Jejunum (tissue), 1 donor: ENCODE data around the gene PDGFA.

- PRO-cap: no peak
Measured at GRCh38 chr7:82035-82839, 110.1 kb upstream of the FAM20C start.

DNA sequence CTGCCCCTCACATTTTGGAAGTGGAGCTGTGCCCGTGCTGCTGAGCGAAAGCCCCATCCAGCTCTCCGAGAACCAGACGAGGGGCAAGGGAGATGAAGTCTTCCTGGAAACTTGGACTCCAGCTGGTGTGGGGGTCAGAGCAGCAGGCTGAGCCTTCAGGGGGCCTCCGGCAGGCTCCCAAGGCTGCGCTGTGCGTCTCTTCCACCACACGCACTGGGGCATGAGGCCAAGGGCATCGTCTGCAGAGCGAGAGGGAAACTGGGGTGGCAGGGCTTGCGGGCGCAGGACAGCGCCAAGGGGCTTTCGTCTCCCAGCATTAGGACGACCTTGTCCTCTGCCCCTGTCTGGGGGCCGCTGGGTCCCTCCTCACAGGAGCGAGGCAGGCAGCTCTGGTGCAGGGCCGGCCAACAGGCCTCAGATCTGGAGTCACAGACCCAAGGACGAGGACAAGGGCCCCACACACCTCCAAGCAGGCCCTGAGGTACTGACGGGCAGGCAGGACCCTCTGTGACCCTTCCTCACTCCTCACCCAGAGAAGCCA, 108.3 kb upstream of the FAM20C start:
- PRO-cap: no peak

DNA sequence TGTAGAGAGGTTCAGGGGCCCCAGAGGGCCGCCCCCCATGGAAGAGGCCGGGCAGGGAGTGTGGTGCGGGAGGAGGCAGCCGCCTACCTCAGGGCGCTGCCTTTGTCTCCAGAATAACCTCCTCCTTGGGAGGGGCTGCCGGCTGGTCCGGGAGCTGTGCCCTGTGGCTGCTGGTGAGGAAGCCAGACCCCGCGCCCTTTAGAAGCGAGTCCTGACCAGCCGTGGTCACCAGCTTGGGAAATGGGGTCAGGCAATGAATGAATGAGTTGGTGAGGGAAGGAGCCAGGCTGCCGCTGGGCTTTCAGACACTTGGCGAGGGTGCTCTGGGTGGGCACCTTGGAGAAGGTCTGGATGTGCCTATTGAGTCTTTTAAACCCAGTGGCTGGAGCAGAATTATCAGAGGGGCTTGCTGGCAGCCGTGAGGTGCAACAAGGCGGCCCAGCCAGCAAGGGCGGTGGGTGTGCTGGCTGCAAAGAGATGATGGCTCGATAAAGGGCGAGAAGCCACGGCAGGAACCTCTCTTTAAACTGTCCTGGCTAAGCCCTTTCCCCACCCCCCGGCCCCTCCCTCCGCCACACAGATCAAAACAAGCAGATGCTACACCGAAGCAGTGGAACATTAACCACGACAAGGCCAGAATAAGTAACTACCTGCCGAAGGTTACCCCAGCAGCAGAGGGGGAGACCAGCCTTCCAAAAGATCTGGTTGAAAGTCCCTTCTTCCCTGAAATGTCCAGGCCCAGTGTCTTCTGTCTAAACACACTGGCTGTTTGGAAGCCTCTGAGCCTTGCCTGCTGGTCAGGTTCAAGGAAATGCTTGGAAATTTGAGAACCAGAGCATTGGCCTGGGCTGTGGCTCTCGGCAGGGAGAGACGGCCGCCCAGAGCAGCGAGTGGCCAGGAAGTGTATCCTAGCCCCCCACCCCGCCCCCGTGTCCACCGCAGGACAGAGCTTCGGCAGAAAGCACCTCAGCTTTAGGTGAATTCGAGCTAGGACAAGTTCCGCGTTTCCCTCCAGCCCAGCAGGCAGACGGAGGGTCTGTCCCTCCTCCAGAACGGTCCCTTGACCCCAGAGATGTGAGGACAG, 1.8 kb downstream of the FAM20C start:
- PRO-cap: no peak

DNA sequence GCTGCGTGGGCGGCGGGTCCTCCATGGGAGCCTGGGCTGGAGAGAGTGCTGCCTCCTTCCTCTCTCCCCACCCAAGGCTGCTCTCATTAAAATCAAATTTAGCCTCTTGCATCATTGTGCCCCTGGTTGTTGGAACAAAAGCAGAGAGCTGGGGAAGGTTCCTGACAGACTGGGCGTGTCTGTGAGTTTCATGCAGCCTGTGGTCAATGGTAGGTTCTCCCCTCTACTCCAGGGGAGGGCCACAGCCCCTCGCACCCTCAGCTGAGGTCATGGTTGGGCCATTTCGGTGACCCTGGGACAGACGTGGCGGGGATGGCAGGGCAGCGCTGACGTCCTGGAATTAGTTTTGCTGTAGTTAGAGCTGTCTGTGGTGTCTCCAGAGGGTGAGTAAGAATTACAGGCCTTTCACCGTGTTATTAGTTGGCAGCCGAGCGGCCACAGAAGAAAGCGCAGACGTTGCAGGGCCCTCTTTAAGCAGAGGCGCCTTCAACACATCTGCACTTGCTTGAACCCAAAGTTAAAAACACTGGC, 2.6 kb downstream of the FAM20C start:
- PRO-cap: no peak

- PRO-cap: no peak
Measured at GRCh38 chr7:197668-197967, 5.2 kb downstream of the FAM20C start.

GRCh38 chr7:255644-256184, 34.3 kb upstream of the FOXL3 start:
- PRO-cap: no peak

- PRO-cap: no peak
Measured at GRCh38 chr7:266150-266572, 23.8 kb upstream of the FOXL3 start.

GRCh38 chr7:376159-376446, 86.1 kb downstream of the FOXL3 start:
- PRO-cap: no peak

- PRO-cap: bidirectional peak, plus-strand start at chr7:503878, minus-strand start at chr7:503658
Measured at GRCh38 chr7:503549-504179, 16.0 kb downstream of the PDGFA start.

- PRO-cap: unidirectional peak, plus-strand start at chr7:515950
Measured at GRCh38 chr7:515870-516089, 3.9 kb downstream of the PDGFA start.

DNA sequence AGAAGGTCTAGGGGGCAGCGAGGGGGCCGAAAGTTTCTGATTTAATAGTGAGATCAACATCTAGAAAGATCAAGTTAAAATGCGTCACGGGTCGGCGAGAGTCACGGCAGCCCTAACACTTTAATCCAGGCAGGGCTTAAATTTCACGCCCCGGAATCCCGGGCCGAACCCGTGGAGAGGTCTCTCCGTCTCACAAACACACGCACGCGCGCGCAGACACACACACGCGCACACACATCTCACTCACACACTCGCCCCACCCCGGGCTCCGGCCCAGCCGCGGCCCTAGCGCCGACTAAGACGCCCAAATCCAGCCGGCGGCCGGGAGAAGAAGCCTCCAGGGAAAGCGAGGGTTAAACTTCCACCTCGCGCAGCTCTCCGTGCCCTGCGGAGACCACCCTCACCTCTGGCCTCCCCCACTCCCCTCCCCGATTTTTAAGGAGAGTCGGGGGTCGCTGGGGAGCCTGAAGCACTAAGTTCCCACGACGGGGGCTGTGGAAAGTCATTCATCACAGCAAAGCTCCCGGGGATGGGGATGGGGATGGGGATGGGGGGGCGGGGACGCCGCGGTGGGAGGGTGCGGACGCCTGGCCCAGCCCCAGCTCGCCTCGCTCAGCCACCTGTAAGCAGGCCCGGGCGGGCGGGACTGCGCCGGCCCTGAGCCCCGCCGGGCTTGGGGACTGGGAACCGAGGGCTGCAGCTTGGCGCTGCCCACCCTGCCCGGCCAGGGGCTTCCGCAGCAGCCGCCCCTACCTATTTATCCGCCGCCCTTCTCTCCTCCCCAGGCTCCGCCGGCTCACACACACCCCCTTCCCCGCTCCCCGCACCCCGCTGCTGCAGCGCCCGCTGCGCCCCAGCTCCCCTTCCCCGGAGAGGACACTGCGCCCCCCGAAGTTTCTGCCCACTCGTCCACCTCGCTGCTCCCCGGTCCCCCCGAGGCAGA, 1.6 kb downstream of the PDGFA start:
- PRO-cap: bidirectional peak, plus-strand start at position 307 of the sequence, minus-strand start at position 212 of the sequence; bidirectional peak, plus-strand start at position 625 of the sequence, minus-strand start at position 531 of the sequence

GRCh38 chr7:519748-520562, at the start of gene PDGFA:
TSS of gene PDGFA (minus strand) at chr7:519846.
- PRO-cap: bidirectional peak, plus-strand start at chr7:519980, minus-strand start at chr7:519846; unidirectional peak, minus-strand start at chr7:520210; unidirectional peak, minus-strand start at chr7:520226

- PRO-cap: no peak
Measured at GRCh38 chr7:522697-523192, 3.1 kb upstream of the PDGFA start.

DNA sequence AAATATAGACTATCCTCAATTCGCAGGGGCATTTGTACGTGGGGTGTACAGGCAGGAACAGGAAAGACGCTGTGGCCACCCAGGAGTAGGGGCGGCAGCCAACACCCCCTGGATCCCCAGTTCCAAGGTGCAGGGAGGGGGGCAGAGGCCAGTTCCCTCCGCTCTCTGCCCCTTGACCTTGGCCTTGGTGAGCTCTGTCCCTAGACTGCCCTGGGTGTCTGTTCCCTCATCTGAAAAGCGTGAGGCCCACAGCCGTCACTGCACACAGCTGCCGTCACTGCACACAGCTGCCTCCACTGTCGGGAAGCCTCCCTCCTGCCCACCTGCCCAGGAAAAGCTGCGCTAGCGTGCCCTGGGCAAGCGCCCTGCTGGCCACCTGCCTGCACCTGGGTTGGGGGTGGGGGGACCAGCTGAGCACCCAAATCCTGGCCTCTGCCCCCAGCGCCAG, 3.7 kb upstream of the PDGFA start:
- PRO-cap: no peak

- PRO-cap: no peak
Measured at GRCh38 chr7:590636-591329, 71.1 kb upstream of the PDGFA start.

DNA sequence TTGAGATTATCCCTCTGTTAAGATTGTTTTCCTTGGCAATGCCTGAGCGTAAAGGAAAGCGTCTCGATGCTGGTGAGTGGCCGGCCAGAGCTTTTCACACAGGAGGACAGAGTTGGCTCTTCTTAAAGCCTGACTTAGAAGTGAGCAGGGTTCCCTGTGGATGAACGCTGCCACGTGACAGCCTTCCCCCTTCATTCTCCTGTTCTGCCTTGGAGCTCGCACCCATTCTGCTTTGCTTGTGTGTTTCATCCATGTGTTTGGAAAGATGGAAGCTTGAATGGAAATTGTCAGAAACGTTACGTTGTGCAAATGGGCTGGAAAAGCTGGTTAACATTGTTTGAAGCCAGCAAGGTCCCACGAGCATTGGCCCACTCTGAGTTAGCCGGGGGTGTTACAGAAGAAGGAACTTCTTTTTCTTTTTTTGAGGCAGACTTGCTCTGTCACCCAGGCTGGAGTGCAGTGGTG, 22.2 kb upstream of the PRKAR1B start:
- PRO-cap: no peak

DNA sequence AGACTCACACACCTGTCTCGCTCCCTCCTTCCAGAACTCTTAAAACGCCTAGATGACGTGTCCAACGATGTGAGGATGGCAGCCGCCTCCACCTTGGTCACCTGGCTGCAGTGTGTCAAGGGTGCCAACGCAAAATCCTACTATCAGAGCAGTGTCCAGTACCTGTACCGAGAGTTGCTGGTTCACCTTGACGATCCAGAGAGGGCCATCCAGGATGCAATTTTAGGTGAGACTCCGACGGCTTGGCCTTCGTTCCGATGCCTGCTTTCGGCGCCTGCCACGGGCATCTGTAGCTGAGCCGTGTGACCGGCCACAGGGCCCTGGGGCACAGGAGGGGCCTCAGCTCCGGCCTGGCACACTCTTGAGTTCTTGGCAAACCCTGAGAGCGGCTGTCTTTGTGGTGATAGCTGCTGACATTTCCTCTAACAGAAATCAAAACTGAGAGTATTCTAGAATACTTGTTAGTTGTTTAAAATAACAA, 52.3 kb upstream of the SUN1 start:
- PRO-cap: no peak

DNA sequence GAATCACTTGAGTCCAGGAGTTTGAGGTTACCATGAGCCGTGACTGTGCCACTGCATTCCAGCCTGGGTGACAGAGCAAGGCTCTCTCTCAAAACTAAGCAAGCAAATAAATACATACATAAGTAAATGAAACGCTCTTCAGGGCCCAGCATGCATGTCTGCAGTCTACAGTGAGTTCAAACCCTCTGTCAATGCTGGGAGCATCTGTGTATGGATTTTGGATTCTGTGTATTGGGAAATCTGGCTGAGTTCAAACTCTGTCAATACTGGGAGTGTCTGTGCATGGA, 19.7 kb upstream of the SUN1 start:
- PRO-cap: no peak

DNA sequence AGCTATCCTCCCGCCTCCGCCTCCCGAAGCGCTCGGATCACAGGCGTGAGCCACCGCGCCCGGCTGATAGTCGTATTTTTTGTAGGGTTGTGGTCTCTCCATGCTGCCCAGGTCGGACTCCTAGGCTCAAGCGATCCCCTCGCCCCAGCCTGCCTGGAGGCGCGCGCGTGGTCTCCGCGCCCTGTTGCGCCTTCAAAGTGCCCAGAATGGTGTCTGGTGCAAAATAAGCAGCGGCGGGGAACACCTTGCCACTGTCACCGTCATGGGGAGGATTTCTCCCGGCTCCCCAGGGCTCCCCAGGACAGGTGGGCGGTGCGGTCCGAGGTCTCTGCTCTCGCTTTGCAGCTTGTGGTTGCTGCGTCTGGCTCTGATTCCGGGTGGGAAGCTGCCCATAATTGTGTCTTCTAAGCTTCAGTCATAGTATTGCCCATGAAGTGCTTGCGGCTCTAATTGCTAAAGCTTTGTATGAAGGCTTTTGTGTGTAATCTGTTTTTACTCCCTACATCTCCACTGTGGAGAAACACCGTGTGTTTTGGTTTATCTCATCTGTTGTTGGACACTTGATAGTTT, 15.0 kb upstream of the SUN1 start:
- PRO-cap: unidirectional peak, minus-strand start at position 199 of the sequence

DNA sequence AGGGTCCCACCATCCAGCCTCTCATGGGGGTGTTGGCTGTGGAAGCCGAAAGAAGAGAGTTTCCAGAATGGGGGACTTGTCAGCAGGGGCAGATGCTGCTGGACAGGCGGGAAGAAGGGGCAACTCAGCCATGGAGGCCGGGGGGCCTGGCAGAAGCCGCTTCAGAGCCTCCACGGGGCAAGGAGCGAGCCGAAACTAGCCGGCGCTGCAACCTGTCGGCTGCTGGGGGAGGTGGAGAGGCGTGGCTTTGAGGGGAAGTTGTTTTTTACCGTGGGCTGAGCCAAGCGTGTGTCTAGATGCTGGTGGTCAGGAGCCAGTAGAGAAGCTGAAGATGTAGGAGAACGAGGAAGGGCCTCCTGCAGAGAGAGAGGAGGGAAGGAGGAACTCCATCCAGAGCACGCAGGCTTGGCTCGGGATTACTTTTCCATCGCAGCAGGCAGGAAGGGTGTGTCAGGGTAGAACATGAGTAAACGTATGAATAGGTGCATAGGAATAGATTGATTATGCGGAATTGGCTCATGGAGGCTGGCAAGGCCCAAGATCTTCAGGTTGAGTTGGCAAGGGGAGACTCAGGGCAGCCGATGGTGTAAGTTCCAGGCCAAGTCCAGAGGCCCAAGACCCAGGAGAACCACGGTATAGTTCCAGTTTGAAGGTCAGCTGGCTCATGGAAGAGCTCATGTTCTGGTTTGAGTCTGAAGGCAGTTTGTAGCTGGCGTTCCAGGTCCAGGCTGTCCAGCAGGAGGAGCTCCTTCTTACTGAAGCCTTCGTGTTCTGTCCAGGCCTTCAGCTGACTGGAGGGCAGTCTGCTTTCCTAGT, 3.8 kb downstream of the SUN1 start:
- PRO-cap: no peak